ENCODE measurements around a stretch of chr22.

DNA sequence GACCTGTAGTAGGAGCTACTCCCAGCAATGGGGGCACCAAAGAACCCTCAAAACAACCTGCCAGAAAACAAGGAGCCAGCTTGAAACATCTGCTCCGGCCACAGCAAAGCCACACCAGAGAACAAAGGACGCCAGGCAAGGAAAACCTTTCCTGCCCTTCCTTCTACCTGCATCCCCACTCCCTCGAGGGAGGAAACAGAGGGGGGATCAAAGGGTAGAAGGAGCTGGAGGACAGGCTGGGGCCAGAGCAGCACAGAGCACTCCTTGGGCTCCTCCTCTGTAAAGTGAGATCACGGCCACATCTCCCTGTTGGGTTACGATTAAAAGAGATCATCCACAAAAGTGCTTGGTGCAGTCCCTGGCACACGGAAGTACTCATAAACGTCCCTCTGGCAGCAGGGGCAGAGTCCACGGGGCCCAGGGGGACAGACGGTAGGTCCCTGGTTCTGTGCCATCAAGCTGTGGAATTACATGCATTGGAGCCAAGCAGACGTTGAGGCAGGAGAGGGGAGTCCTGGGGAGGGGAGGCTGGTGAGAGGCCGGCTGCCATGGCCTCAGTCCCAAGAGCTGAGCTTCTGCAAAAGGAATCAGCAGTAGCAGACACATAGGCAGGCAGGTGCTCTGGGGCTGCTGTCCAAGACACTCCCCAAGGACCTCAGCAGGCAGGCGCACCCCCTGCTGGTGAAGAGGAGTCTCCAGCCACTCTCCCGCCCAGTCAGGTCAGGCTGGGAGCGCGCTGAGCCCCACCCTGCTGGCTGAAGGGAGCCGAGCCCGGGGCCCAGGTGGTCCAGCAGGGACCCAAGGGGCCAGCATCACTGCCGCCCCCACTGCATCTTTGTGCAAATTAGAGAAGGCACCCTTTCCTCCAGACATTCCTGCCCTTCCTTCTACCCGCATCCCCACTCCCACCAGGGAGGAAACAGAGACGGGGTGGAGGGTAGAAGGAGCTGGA lies 7.7 kb upstream of the KCTD17 start:
- PRO-cap, result no peak

DNA sequence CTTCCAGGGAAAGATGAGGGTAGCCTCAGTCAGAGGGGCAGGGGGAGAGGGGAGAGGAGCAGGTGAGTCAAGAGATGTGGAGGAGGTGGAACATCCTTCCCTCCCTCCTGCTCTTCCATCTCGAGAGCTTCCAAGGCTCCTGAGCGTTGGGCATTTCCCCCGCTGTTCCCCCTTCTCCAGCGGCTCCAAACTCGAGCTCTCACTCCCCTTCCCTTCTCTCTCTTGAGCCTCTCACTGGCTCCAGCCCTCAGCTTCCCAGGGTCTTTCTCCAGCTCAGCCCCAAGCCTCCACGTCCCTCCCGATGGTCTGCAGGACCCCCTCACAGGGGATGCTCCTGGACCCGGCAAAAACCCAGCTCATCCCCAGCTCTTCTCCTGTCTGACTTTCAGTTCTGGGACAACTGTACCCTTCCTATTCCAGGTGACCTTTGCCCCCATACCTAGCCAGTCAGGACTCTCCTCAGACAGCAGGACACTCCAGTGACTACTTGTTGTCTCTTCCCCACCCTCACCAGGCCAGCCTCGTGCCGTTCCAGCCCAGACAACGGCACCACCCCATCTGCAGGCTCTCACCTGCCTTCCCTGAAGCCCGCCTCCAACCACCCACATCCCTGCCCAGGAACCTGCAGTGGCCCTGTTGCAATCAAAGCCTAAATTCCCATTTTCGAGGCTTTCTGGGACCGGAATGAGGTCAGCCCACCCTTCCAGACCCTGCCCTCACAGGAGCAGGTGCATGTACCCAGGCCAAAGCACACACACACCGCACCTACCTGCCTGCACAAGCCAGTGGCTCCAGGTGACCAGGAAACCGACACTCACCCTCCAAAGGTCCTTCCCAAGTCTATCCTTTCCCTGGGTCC lies 3.8 kb downstream of the IL2RB start:
- PRO-cap, result no peak

GRCh38 chr22:37193584-37194269 lies 5.7 kb upstream of the C1QTNF6 start:
- PRO-cap, result no peak

GRCh38 chr22:37197506-37198276 lies 9.6 kb upstream of the C1QTNF6 start:
- PRO-cap, result no peak

- PRO-cap, result bidirectional peak, plus-strand start at chr22:37199554, minus-strand start at chr22:37199340
These were observed 11.3 kb upstream of the C1QTNF6 start for GRCh38 chr22:37199267-37199753.

GRCh38 chr22:37199754-37200171 lies 11.7 kb upstream of the C1QTNF6 start:
- PRO-cap, result no peak

- PRO-cap, result no peak
These were observed 4.5 kb downstream of the CYTH4 start for GRCh38 chr22:37286821-37287210.

DNA sequence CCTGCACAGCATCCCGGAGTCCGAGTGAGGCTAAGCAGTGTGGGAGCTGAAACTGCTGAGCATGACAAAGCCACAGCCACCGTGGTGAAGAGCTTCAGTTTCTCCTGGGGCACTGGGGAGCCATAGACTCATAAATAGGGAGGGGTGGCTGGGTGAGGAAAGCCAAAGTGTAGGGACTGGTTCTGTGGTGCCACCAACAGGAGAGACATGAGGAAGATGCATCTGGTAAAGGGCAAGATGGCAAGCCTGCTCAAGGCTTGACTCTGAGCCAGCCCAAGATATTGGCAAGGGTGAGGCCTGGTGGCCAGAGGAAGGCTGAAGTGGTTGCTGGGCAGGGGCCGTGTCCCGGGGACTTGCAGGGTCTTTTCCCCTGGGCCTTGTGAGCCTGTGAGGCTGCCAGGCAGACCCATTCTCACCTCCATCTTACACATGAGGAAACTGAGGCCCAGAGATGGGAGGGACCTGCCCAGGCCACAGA lies 30.3 kb downstream of the CYTH4 start:
- PRO-cap, result no peak

DNA sequence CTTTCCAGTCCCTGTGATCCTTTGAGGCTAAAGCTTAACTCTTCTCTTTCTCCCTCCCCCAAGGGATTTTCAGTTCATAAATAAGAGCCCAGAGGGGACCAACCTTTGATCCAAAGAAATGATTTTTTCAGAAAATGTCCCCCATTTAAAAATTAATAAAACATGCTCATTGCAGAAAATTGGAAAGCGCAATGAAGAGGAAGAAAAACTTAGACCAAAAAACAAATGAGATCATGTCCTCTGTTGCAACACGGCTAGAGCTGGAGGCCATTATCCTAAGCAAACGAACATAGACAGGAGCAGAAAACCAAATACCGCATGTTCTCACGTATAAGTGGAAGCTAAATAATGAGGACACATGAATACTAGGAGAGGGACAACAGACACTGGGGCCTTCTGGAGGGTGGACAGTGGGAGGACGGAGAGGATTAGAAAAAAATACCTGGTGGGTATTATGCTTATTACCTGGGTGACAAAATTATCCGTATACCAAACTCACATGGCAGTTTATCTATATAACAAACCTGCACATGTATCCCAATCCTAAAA lies 39.0 kb downstream of the CYTH4 start:
- PRO-cap, result no peak

DNA sequence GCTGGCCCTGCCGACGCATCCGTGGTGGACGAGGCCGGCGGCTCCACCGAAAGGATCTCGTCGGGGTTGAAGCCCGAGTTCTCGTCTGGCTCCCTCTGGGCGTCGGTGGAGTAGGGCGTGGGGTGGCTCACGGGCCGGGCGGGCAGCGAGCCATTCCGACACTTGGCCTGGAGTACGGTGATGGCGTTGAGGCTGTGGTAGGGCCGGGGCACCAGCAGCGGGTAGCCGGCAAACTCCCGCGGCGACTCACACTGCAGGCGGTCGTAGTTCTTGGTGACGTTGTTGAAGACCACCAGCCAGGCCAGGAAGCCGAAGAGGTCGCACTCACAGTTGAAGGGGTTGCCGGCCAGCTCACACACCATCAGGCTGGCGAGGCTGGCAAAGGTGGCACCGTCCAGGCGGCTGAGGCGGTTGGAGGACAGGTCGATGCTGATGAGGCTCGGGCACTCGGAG lies 52.6 kb downstream of the ELFN2 start:
- PRO-cap, result no peak

- PRO-cap, result no peak
These were observed 9.1 kb downstream of the CARD10 start for GRCh38 chr22:37510012-37510586.

DNA sequence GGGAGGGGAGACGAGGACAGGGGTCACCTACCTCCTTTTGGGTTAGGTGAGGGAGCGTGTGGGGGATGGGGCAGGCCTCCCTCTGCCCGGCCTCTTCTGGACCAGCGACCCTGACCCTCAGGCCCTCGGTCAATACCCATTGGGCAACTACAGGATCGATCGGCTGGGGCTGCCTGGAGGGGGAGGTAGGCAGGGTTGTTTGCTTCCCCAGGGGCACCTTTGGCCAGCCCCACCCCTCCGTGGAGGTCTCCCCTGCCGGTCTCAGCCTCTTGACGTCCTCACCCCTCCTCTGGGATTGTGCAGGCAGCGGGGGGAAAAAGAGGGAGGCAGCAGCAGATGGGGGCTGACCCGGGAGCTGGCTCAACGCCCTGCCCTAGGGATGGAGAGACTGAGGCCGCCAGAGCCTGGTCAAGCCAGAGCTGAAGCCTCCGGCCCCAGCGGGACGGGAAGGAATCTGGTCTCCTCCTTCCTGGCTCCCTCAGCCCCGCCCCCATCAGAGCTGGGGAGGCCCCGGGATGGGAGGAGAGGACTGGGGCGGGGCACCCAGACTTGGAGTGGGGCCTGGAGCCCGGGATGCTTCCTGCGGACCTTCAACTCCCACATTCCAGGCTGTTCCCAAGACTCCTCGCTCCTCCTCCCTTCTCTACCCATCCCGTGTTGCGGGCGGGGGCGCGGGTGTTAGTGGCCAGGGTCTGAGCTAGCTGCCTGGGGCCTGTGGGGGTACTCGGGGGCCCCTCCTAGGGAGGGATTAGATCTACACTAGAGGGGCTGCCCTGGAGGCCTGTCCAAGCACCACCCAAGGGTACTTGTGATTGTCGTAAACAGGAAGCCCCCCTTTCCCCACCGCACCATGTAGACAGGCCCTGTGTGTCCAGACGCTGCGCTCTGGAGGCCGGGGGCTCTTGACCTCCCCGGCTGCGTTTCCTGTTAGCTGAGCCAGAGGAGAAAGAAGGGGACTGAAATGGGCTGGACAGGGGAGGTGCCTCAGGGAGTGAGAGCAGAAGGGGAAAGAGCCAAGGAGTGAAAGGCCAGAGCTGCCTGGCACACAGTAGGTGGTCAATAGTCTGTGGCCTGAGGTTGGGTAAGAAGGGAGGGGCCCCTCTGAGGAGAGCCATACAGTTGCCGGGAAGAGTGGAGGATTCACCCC lies 14.2 kb upstream of the CDC42EP1 start:
- PRO-cap, result bidirectional peak, plus-strand start at position 657 of the sequence, minus-strand start at position 456 of the sequence

DNA sequence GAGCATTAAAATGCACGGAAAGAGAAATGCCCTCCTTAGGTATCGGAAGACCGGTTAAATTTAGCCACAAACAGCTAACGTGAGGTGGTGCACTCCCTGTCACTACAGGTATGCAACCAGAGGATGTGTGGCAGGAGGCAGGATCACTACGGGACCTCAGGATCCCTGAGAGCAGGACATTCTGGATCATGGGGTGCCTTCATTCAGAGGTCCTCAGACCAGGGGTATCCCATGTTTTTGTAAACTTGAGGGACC lies 9.5 kb downstream of the CDC42EP1 start:
- PRO-cap, result no peak

GRCh38 chr22:37598987-37599597 lies 9.5 kb upstream of the GGA1 start:
- PRO-cap, result no peak

GRCh38 chr22:37609121-37609289 lies 371 bp downstream of the GGA1 start:
- PRO-cap, result no peak

GRCh38 chr22:37616229-37616925 lies 7.7 kb downstream of the GGA1 start:
- PRO-cap, result no peak

DNA sequence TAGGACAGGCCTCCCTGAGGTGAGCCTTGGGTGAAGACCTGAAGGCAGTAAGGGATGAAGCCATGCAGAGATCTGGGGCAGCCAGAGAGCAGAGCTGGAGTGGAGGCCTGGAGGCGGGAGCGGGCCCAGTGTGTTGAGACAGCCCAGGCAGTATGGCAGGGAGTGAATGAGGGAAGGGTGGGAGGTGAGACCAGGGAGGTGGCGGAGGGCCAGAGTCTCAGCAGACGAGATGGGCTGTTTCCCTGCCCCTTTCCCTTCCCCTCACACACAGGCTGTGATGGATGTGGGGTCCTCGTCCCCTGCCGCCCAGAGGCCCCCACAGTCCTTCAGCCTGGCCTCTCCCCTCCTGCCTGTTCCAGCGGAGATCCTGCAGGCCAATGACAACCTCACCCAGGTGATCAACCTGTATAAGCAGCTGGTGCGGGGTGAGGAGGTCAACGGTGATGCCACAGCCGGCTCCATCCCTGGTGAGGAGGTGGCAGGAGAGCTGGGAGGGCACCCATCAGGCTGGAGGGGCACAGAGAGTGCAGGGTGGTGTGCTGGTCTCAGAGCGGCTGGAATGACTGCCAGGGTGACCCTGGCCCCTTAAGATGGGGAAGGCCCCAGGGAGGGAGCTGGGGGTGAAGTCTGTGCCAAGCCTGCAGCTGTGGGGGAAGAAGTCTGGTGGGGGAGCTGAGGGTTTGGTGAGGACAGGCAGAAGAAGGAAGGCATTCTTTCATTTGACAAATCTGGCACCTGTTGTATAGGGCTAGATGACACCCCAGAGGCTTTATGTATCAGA lies 14.7 kb upstream of the SH3BP1 start:
- PRO-cap, result no peak

DNA sequence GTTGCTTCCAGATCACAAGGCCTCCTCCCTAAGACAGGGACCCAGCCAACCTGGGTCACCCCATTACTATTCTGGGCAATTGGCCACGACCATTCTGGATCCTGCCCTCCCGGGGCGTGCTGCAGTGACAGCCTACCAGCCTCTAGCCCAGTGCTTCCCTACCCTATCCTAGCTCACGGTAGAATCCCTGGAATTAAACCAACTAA lies 823 bp upstream of the PDXP start:
- PRO-cap, result no peak

DNA sequence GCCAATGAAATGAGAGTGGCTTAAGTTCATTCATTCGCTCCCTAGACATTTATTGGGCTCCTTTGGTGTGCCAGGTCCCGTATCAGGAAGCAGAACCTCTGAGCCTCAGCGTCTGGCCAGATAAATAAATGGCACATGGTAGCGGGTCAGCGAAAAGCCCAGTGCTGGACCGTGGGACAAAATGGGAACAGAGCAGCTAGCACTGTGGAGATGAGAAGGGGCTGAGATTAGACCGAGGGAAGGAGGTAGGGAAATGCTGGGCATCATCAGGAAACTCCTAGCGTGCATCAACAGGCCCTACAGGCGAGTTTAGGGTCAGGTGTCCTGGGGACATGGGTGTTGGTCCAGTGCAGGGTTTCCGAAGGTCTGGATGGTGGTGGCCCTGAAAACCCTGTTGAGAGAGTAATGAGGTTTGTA lies 672 bp downstream of the NOL12 start:
- PRO-cap, result no peak

DNA sequence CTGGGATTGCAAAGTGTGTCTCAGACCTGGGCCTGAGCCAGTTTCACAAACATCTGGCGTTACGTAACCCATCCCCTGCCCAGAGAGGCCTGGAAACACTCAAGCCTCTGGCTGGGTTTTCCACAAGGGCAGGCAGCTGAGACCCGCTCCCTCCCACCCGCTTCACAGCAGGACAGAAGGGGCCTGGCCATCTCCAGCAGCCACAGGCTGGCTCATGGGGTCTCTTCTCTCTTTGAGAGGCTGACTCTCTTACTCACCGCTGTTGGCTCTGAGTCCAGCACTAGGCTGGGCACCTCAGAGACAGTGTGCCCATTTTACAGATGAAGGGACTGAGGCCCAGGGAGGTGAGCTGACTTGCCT lies 44.5 kb downstream of the TRIOBP start:
- PRO-cap, result no peak